Cardiac muscle cell (in vitro differentiated cells and primary cell): ENCODE results near the gene GOLGA5.

GRCh38 chr14:92694315-92695072, 53.9 kb downstream of the LGMN start:
- RAMPAGE, long total RNA = no peak
- RRBS = 28% methylated on average over 4 of the region's 16 CpGs

GRCh38 chr14:92709465-92710056, 38.9 kb downstream of the LGMN start:
- RAMPAGE, long total RNA = no peak
- RRBS = no CpG with 5 or more reads among the region's 11 CpGs

DNA sequence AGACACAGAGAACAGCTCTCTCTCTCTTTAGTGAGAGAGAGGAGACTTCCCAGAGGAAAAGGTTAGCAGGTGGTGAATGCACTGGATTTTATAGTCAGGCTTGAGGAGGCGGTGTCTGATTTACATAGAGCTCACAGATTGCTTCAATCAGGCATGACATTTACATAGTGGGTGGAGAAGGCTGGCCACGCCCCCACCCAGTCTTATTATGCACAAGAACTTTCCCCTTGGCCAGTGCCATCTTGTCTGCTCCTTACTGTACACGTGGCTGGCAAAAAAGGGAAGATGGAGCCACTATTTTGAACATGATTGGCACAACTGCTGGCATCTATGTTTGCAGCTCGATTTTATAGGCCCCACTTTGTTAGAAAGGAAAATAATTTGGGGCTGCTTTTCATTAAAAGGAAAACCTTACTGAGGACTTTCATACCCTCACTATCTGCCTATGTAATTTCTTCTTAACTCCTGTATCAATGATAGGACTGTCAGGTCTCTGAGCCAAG, 10.9 kb upstream of the LGMN start:
- RAMPAGE, long total RNA = no peak
- RRBS = no CpG with 5 or more reads among the region's 4 CpGs

DNA sequence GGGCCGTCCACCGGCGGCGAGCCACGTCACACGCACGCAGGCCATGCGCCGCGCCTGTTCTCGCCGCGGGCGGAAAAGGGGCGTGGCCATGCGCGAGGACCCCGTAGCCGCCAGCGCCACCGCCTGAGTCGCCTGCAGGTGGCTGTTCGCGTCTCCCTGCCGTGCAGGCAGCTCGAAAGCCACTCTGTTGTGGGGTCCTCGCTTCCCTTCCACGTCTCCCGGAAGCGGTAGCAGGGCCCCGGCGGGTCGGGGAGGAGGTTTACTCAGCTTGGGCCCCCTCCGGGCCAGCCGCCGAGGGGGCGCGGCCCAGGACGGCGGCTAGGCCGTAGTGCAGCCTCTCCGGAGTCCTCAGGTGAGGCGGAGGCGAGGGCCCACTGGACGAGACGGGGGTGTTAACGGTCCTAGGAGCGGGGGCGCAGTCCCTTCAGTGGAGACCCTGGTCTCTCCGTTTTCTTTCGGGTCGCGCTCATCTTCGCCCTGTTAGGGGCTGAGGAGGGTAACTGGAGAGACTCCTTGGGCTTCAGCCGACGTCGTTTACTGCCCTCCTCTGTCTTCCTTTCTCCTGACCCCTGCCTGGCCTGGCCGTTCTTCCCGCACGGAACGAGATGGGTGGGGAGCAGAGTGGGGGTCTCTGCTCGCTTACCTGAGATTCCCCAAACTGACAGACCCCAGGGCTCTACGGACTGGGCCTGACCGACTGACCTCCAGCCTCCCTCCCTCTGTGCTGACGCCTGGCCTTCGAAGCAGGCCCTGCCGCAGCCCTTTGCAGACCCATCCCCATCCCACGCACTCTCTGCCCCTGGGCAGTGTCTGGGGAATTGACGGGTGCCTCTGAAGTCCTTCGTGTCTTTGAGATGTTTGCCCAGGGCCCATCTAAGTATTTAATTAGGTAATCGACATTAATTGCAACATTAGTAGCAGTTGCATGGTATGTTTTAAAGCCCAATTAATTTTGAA, at the start of gene GOLGA5:
Gene GOLGA5 (plus strand): TSS at position 201 of the 957 bp plus-strand sequence.
- RAMPAGE, long total RNA = start-site peak on the plus strand centred at position 251 of the sequence, 97 bp wide, 601 and 1,560 reads in 2 replicates
- RRBS = 4% methylated on average over 12 of the region's 71 CpGs

GRCh38 chr14:92958857-92959714, 36.1 kb downstream of the CHGA start:
- RAMPAGE, long total RNA = no peak
- RRBS = 50% methylated on average over 4 of the region's 24 CpGs

DNA sequence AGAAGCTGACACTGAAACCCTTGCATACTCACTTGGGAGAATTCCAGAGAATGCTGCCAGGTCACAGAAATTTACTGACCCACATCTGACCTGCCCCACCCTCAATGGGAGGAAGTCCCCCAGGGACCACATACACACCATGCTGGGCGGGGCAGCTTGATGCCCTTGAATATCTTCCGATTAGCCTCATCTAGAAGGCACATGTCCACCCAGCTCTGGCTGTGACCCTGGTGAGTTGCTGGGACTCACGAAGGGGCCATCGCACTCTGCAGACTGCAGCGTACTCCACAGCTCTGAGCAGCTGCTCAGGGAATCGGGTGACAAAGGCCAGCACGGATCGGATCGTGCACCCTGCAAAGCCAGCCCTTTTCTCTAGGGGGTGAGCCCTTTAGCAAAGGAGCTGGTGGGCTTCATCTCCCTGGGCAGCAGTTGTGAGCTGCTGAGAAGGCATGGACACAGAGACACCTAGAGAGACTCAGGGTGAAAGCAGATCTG, 83.1 kb downstream of the ITPK1 start:
- RAMPAGE, long total RNA = no peak
- RRBS = no CpG with 5 or more reads among the region's 9 CpGs

DNA sequence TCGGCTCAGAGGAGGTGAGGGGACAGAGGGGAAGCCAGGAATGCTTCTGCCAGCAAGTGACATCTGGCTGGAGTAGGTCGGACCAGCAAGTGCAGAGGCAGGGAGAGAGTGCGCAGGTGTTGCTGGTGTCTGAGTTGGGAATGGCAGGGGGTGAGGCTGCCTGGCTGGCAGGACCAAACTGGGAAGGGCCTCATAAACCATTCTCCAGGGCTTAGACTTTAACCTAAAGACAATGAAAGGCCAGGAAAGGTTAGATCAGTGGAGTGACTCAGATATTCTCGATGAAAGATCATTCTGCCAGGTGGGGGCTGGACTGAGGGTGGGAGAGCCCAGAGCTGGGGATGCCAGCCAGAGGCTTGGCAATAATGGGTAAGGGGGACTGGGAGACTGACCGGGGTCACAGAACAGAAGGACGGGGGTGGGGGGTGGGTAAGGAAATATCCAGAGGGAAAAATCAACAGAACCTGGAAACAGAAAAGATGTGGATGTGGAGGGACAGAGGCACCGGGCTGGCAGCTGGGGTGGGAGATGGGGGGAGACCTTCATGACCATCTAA, 66.3 kb downstream of the ITPK1 start:
- RAMPAGE, long total RNA = no peak
- RRBS = 62% methylated on average over 3 of the region's 7 CpGs

DNA sequence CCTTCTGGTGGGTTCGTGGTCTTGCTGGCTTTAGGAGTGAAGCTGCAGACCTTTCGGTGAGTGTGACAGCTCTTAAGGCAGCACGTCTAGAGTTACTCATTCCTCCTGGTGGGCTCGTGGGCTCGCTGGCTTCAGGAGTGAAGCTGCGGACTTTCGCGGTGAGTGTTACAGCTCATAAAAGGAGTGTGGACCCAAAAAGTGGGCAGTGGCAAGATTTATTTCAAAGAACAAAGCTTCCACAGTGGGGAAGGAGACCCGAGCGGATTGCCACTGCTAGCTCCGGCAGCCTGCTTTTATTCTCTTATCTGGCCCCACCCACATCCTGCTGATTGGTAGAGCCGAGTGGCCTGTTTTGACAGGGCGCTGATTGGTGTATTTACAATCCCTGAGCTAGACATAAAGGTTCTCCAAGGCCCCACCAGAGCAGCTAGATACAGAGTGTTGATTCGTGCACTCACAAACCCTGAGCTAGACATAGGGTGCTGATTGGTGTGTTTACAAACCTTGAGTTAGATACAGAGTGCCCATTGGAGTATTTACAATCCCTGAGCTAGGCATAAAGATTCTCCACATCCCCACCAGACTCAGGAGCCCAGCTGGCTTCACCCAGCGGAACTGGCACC, 15.1 kb downstream of the MOAP1 start:
- RAMPAGE, long total RNA = no peak
- RRBS = no CpG with 5 or more reads among the region's 15 CpGs

GRCh38 chr14:93329849-93330911, 2.7 kb downstream of the BTBD7 start:
- RAMPAGE, long total RNA = no peak
- RRBS = no CpG with 5 or more reads among the region's 7 CpGs

DNA sequence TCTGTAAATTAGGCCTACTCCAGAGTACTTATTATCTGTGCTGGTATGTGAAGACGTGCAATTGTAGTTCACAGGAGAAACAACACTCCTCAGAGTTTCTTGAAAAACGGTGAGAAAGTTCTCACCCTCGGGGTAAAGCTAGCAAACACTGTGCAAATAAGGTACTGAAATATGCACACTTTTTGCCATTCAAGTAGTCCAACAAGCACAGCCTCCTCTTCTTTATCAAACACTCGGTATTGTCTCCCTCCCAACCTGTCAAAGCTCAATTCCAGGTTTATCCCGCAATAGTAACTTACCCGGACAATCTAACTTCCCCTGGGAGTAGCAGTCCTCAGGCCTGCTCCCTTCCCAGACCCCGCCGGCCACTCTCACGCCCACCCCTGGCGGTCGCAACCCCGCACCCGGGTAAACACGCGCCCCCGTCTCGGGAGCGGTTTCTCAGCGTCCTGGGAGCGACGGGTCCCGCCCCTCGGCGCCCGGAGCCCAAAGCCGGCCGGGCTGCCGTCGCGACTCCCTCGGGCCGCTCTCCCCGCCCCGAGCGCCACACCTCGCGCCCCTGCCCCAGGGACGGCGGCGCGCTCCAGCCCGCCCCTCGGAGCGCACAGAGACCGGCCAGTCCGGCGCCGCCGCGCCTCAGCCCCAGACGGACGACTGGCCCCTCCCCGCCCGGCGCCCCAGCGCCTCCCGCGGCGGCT, 682 bp downstream of the BTBD7 start:
- RAMPAGE, long total RNA = no peak
- RRBS = 2% methylated on average over 38 of the region's 59 CpGs

DNA sequence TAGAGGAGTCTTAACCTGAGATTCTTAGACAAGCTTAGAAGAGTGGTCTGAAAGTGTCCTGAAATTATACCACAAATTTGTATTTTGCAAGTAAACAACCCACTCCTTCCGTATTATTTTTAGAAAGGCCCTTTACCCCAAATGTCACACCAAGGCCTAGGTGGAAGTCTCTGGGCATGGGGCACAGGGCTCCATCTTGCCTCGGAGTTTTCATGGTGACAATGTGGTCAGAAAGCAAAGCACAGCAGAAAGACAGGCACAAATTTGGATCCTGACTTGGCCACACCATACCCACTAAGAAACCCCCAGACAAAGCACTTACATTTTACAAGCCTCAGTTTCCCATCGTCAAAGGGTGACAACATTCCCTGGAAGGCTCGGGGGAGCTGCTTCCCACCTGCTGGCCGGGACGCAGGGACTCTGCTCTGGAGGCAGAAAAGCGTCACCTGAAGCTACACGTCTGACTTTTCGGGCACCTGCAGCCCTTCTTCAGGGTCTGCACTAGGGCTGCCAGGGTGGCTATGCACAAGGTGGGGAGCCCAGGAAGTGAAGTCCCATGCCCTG, 37.5 kb downstream of the PRIMA1 start:
- RAMPAGE, long total RNA = no peak
- RRBS = no CpG with 5 or more reads among the region's 9 CpGs

DNA sequence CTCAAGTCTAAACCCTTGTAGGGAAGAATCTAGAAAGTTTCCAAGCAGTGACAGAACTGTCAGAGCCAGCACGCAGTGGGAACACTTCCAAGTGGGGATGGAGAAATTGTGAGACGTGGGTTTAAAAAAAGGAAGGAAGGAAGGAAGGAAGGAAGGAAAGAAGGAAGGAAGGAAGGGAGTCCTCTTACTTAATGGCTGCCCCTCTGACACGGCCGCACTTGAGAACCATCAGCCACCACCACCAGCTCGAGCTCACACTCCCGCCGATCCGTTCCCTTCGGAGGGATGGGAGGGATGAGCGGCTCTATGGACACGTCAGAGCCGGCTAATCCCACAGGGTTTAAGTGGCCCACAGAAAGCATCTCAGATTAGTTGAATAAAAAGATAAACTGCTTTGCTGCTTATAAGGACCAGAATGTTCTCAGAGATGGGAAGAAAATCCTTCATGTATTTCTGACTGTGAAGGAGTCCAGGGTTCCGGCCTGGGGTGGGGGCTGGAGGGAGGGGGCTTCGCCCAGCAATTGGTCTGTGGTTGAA, 31.1 kb downstream of the PRIMA1 start:
- RAMPAGE, long total RNA = no peak
- RRBS = no CpG with 5 or more reads among the region's 14 CpGs

DNA sequence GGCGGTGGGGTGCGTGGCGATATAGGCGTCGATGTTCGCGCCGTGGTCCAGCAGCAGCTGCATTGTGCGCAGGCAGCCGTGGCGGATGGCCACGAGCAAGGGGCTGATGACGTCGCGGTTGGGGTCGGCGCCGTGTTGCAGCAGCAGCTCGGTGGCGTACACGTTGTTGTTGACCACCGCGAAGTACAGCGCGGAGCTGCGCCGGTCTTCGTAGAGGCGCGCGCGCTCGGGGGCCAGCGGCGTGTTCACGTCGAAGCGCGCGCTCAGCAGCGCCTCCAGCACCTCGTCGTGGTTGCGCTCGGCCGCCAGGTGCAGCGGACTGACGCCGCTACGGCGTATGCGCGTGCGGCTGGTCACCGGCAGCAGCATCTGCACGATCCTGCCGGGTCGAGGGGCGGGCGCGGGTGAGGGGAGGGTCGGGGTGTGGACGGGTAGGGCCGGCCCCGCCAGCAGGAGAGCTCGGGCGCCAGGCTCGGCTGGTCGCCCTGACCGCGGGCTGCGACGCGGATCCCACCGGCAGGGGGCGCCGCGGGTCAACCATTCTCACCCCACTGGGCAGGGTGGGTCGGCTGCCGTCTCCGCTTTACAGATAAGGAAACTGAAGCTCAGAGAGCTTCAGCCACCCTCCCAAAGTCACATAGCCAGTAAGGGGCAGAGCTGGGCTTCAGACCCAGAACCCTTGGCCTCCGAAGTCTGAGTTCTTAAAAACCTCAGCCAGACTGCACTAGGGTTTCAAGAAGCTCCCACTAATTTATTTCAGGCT, 12.3 kb downstream of the FAM181A start:
- RAMPAGE, long total RNA = no peak
- RRBS = 2% methylated on average over 18 of the region's 82 CpGs

- RAMPAGE, long total RNA = no peak
- RRBS = 13% methylated on average over 3 of the region's 19 CpGs
Observed at GRCh38 chr14:93941364-93942209, 14.4 kb downstream of the FAM181A start.

GRCh38 chr14:94045455-94046017, 19.4 kb downstream of the OTUB2 start:
- RAMPAGE, long total RNA = no peak
- RRBS = no CpG with 5 or more reads among the region's 17 CpGs

DNA sequence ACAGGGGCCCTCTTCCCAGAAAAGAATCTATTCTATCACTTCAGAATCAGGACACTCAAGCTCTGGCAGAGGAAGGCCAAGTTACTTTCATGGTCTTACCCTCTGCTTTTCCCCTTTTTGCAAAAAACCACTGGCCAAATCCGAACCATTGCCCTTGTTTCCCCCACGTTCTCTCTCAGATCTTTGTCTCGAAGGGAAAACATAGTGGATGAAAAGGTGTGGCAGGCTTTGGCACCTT, 21.7 kb downstream of the OTUB2 start:
- RAMPAGE, long total RNA = no peak
- RRBS = no CpG with 5 or more reads among the region's 3 CpGs

- RAMPAGE, long total RNA = no peak
- RRBS = no CpG with 5 or more reads among the region's 6 CpGs
Observed at GRCh38 chr14:94078762-94079768, 1.9 kb downstream of the DDX24 start.

GRCh38 chr14:94114086-94114865, 15.1 kb downstream of the IFI27L2 start:
- RAMPAGE, long total RNA = no peak
- RRBS = no CpG with 5 or more reads among the region's 9 CpGs

DNA sequence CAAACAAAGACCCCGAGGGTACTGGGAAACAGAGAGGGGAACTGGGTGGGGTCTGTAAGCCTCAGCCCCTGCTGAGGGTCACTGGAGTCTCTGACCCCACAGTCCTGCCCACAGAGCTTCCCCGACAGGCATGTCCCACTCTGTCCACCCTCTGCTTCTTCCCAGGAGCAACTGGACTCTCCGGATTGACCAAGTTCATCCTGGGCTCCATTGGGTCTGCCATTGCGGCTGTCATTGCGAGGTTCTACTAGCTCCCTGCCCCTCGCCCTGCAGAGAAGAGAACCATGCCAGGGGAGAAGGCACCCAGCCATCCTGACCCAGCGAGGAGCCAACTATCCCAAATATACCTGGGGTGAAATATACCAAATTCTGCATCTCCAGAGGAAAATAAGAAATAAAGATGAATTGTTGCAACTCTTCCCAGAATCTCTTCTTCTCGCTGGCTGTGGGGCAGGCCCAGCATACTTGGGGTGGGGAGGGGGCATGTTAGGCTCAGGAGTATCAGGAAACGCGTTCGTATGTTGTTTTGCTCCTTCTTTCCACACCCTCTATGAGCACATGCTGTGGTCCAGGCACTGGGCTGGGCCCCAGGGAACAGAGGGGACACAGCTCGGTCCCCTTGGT, 13.0 kb downstream of the IFI27L2 start:
- RAMPAGE, long total RNA = no peak
- RRBS = no CpG with 5 or more reads among the region's 12 CpGs

DNA sequence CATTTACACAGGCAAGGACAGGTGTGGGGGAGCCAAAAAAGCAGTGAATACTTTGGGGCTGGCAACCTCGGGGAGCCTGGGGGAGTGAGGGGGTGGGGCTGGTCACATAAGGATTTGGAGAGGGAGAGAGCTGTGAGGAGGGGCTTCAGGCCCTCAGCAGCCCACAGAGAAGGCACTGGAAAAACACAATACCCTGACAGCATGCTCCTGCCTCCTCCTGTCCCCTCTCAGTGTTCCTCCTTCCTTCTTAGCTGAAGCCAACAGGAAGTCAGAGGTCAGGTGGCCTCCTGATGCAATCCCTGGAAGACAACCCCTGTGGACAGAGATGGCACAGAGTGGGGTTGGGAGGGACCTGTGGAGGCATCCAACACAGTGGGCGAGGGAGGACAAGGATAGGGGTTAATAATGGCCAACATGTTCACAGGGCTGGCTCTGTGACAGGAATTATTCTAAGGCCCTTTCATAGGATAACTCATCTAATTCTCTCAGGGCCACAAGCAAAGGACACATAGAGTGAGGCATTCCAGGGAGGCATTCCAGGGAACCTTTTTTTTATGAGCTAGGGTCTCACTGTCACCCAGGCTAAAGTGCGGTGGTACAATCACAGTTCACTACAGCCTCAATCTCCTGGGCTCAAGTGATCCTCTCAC, 15.4 kb upstream of the IFI27L2 start:
- RAMPAGE, long total RNA = no peak
- RRBS = no CpG with 5 or more reads among the region's 3 CpGs